SJSA1 (cell line): ENCODE data around the genes AQP6 and LETMD1.

DNA sequence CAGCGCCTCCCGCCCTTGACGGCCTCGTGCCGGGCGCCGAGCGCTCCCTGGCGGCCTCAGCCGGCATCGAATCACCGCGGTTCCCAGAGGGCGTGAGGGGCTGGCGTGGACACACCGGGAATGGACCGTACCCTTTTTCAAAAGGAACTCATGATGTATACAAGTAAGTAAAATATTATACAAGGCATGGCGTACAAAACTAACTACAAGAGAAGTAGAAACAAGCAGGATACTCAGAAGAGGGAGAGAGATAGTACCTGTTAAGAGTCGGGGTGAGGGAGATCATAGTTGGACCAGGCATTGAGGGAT is 426 bp upstream of the FMNL3 start:
- RAMPAGE, long total RNA = no peak

DNA sequence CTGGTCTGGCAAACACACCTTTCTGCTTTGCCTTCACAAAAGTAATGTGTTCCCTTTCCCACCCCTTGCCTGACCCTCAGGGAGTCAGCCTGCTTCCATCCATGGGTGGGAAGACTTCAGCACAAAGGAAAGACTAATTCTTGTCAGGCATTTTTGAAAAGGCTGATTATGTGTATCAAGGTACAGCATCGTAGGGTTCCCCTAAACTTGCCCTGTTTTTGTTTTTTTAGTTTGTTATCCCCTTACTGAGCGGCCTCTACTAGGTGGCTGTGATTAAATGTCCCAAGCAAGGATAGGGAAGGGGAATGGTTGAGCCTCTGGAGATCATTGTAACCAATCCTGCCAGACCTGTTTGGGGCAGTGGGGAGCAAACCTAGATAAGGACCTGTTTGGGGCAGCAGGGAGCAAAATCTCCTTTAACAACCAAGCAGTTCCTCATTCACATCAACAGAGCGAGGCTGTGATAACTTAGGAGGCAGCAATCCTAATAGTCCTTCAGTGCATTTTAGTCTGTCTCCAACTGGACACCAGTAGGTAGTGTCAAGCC is 22.2 kb downstream of the TMBIM6 start:
- RAMPAGE, long total RNA = no peak

- RAMPAGE, long total RNA = no peak
Measured at GRCh38 chr12:49808296-49809292, 19.6 kb downstream of the NCKAP5L start.

DNA sequence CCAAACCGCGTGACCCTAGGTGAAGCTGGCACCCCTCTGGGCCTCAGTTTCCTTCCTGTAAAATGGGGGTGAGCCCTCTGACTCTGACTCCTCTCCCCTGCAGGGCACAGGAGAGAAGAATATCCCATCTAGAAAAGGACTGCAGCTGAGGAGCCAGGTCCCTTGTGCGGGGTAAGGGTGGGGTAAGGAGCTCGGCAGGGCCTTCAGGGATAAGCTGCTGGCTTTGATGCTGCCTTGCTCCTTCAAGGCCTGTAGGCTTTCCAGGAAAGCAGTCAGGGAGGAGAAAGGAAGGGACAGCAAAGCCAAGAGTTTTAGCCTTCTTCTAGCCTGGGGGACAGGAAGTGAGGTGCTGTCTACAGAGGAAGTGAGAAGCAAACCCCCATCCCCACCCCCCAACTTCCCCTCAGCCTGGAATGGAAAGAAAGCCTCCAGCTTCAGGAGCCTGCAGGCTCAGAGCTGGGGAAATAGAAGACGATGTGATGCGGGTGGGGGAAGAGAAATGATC is 7.3 kb downstream of the NCKAP5L start:
- RAMPAGE, long total RNA = no peak

GRCh38 chr12:49828896-49829482 is 776 bp upstream of the NCKAP5L start:
- RAMPAGE, long total RNA = no peak

DNA sequence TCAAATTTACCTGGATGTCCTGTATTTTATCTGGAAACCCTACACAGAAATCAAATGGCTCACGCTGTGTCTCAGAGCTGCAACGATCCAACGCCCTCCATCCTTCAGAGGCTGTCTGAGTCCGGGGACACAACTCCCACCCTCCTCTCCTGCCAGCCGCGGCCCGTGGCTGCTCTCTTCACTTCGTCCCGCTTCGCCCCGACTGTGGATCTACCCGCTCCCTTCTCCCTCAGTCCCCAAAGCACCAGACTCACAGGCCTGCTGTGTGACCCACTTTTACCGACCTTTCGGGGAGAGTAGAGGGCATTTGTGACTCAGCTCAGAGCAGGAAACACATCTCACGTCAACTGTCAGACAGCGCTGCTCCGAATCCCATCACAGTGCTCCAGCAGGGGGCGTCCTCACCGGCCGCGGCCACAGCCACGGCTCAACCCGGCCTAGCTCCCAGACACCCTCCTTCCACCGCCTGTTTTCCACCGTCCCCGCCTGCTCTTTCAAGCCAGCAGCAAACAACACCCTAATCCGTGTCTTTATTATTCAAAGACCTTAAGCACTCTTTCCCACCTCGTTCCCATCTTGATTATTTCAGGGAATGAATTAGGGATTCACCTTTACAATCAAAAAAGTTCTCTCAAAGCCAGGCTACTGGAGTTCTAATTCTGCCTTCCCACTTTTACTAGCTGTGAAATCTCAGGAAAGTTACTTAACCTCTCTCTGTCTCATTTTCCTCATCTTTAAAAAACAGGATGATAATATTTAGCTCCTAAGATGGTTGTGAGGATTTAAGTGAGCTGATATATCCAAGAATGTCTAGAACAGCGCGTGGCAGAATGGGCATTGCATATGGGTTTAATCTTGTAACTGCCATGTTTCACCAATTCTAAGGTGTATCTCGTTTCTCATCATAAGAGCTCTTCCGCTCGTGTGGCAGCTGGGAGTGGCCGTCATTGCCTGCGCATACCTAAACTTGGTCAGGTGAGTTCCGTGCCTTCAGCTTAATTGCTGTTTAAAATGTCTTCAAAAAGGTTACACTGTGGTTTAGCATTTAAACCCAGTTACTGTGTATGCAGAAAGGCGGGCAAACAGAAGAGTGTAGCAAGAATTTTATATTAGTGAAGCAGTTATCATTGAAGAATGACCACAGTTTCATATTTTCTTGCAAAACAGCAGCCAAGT is 4.8 kb upstream of the AQP2 start:
- RAMPAGE, long total RNA = no peak

DNA sequence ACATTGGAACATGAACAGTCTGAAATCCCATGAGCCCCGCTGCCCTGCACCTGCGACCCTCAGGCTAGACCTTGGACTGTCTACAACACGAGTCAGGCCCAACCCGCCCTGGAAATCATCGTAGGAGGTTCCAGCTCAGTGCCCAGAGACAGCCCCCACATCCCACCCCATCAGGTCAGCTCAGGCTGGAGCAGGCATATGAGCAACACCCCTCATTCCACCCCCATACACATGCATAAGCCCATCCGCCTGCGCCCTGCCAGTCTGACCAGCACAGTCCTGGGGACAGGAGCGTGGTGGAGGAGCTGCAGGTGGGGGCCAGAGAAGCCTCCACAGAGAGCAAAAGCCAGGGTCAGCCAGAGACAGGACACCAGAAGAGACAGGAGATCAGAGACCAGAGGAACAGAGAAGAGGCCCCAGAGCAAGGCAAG is at the start of gene AQP6:
TSS of gene AQP6 (plus strand) at position 226 of the 431 bp plus-strand sequence.
- RAMPAGE, long total RNA = no peak

GRCh38 chr12:50070367-50070930 is 13.1 kb downstream of the ASIC1 start:
- RAMPAGE, long total RNA = no peak

DNA sequence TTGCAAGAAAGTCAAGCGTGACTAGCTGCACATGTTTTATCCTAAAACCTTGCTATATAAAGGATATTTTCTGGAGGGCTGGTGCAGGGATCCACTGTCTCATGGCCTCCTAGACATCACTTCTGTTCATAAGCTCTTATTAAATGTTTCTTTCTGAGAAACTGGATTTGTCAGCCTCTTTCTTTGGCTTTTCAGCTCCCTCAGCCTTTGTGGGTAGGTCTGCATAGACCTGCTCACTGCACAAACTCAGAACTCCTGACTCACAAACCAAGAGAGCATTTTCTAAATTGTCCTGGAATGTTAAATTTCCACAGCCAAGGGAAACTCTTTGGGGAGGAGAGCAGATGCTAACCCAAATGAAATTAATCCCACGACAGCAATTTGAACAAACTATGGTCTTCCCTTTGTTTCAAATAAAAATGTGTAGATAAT is 19.5 kb upstream of the CERS5 start:
- RAMPAGE, long total RNA = no peak

GRCh38 chr12:50221870-50223033 is 55.1 kb upstream of the CERS5 start:
- RAMPAGE, long total RNA = start-site peak on the minus strand at chr12:50222573-50222656, 1,458 and 343 reads in 2 replicates

GRCh38 chr12:50297919-50298524 is 14.7 kb upstream of the LIMA1 start:
- RAMPAGE, long total RNA = no peak

DNA sequence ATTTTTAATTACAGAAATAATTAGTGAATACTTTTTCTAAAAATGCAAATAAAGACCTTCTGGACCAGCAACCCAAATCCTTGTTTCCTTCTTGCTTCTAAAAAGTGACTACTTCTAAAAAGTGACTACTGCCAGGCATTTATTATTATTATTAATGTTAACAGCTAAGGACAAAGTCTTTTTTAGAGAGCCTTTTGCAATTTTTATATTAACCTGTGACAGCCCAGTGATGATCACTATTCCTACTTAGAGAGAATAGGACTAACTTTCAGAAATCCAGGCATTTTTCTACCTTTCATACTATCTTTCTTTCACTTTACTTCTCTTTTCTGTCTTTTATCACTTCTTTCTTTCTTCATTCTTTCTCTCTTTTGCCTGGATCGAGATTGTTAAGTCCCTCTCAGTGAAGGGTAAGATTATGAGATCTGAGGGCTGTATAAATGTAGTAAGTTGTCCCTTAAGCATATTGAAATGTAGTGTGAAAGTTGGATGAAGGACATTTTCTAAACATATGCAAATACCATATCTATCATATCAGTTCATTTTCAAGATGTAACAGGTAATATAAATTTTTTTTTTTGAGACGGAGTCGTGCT is 48.3 kb upstream of the DIP2B start:
- RAMPAGE, long total RNA = no peak

GRCh38 chr12:50484874-50485248 is 19.9 kb upstream of the DIP2B start:
- RAMPAGE, long total RNA = no peak

GRCh38 chr12:50488689-50489154 is 16.1 kb upstream of the DIP2B start:
- RAMPAGE, long total RNA = no peak

DNA sequence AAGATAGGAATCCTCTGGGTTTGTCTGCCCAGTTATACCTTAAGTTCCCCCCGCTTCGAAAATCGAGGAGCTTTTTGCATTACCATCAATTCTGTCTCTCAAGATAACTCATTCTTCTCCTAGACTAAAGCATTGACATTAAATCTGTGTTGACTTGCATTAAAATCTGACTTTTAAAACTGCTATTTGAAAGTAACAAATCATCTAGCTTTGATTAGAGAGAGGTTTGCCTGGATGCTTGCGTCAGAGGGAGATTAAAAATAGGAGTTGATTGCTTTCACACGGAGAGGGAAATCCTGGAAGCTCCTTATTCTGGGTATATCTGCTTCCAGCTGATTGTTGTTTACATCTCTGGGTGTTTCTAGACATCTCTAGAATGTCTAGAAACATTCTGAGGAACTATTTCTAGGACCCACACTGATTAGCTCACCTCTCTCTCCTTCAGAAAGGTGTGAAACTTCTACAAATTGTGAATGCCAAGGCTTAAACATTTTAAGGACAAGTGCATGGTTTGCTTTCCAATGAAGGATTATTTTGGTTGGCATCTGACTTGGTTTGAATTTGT is 2.0 kb downstream of the DIP2B start:
- RAMPAGE, long total RNA = no peak

DNA sequence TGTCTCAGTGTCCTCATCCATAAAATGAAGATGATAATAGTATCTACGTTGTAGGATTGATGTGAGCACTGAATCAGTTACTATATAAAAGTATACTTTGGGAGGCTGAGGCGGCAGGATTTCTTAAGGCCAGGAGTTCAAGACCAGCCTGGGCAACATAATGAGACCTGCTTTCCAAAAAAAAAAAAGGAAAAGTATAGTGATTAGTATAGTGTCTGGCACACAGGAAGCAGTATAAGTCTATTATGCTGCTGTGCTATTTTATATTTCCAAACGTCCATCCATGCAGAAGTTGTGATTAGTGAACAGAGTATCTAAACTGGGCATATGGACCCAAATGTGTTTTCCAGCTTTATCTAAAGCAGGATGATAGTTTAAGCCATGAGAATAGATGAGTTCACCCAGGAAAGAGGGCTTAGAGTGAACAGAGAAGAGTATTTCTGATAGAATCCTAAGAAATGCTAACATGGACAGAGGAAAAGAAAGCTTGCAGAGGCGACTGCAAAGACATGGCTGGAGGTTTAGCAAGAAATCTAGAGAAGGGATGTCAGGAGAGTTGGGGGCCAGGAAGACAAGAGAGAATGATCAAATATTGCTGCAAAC is 23.6 kb downstream of the DIP2B start:
- RAMPAGE, long total RNA = no peak

DNA sequence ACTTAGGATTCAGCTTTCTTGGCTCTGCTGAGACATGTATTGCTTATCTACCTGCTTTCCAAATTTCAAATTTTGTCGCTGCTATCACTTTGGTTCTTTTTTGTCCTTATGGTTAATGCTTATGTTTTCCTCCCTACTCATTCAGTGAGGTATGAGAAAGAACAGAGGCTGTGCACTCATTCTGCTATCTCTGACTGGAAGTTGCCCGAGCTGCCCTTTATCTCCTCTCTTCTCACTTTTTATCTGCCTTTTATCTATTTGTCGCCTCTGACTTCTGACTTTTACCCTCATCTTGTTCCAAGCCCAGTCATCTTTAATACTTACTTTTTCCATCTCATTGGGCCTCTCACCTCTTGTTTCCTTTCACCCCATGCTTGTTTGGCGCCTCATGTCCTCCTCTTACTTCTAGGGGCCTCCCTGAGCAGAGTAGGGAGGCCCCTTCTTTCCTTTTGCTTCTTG is 50.6 kb downstream of the DIP2B start:
- RAMPAGE, long total RNA = no peak

DNA sequence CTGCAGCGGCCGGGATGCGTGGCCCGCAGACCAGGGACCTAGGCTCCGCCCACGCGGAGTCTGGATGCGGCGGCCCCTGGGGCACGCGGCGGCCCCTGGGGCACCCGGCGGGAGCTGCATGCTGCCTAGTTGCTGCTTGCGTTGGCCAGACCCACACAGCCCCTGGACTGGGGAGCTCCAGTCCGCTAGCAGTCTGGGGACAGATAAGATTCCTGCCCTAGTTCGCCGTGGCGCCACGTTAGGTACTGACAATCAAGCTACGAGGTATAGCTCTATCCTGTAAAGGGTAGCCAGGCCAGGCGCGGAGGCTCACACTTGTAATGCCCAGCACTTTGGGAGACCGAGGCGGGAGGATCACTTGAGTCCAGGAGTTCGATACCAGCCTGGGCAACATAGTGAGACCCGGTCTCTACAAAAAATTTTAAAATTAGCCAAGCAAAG is 291 bp upstream of the SLC11A2 start:
- RAMPAGE, long total RNA = no peak

DNA sequence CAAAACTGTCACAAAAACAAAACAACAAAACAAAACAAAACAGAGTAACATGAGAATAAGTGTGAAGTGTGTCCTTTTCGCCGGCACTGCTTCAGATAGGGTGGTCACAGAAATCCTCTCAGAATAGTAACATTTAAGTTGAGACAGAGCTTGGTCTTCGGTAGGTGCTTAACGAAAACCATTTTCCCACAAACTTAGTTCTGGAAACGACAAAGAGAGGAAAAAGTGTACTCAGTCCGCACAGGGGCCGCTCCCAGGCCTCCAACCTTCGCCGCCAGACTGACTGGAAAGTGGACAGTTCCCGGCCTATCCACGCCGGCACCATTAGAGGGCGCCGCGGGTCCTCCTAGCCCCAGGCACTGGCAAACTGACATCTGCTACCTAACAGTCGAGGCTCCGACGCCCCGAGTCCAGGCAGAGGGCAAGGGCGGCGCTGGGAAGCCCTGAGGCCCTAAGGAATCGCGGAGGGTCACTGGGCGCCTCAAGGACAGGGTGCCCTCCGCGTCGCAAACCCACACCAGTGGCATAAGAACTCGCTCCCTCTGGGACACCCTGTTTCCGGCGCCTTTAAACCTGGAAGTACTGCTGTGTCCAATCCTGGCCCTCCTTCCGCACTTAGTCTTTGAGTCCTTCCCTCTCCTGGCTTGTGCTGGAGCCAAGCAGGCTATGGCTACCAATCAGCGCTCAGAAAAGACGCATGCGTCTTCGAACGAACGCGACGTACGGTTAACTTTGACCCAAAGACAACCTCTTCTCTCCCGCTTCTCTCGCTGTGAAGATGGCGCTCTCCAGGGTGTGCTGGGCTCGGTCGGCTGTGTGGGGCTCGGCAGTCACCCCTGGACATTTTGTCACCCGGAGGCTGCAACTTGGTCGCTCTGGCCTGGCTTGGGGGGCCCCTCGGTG is at the start of gene LETMD1:
TSS of gene LETMD1 (plus strand) at position 749 of the 903 bp plus-strand sequence.
- RAMPAGE, long total RNA = start-site peak on the plus strand centred at position 762 of the sequence, 28 bp wide, 154 and 13 reads in 2 replicates

GRCh38 chr12:51048482-51049547 is 688 bp downstream of the LETMD1 start:
- RAMPAGE, long total RNA = no peak